Smooth muscle cell (in vitro differentiated cells): ENCODE data around the genes IPMK, MRLN and ARID5B.

DNA sequence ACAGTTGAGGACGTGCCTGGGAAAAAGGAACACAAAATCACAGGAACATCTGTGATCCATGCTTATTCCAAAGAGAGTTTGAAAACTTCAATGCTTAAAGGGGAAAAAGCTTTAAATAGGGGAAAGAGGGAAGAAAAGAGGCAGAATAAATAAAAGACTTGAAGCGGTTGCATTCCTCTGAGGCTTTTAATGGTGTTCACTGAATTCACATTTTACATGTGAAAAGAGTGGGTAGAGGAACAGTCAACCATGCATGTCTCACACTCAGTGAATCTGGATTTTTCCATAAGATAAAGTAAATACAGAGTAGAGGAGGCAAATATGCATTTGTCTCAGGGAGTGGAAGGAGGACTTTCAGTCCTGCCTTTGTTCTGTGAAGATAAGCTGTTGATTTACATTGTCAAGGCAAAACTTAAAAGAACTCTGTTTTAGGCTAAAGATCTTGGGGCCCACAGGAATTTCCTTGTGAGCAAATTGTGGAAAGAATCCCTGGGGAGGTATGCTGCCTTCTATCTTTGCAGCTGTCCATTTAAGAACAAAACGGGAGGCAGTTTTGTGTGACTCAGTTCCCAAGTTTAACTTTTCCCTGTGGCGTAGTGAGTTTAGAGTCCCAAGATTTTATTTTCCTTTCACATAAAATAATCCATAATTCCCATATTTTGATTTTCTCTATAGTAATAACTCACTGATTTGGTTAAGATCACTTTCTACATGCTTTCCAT lies 825.3 kb upstream of the MBL2 start:
- RAMPAGE, long total RNA: no peak

GRCh38 chr10:55627862-55629034 lies 732.8 kb downstream of the ZWINT start:
- RAMPAGE, long total RNA: no peak

DNA sequence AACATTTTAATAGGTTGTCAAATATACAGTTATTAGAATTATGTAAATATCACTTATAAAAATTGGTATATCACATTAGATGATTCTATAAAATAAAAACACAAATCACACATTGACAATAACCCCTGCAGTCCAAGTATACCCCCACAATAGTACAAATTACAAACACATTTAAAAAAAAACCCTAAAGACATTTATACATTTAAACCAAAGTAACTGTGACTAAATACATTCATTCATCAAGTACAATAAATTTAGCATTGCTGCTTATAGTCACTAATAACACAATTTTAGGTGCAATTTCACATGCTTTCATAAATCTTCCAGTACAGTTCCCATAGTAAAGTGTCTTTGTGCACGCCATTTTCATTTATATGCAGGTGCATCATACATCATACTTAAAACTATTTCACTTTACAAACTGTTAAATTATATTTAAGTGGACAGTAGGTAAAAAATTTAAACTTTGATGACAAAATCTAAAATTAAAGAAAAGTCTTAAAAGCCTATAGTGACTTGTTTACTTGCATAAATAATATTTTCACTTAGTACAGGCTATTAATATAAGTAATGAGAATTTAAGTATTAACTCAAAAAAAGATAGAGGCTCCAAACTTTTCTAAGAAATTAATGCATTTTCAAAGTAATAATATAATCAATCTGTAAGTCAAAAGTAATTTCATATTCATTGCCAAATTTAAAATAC lies 76.0 kb downstream of the IPMK start:
- RAMPAGE, long total RNA: no peak

DNA sequence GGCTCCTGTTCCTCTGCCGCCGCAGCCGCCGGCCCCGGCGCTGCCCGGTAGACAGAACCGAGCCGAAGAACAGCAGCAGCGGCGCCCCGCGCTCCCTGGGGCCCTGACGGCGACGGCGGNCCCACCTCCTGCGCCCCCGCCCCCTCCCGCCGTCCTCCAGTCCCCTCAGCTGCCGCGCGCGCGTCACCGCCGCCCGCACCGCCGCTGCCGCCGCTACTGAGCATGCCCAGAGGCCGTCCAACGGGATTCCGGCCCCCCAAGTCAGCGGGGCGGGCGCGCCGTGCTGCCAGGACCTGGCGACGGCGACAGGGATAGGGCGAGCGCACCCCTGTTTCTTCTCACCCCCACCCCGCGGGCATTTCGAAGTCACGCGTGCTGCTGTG lies at the start of gene IPMK:
Gene IPMK (minus strand): TSS at position 71 of the 383 bp plus-strand sequence.
- RAMPAGE, long total RNA: no peak

GRCh38 chr10:58268559-58268774 lies 495 bp upstream of the CISD1 start:
- RAMPAGE, long total RNA: no peak

DNA sequence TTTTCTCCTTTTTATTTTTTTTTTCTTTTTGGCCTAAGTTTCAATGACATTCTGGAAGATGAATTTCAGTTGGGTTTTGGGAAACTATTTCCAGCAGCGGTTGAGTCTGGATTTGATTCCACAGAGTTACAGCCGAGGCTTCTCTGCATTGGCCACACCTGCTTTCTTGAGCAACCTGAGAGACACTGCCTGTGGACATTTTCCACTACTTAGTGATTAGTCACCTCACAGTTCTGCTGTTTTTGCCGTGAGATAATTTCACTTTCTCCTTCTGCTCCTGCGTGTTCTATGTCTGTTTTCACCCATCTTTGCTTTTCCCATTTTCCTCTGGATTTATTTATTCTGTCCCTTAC lies 243.0 kb downstream of the BICC1 start:
- RAMPAGE, long total RNA: no peak

DNA sequence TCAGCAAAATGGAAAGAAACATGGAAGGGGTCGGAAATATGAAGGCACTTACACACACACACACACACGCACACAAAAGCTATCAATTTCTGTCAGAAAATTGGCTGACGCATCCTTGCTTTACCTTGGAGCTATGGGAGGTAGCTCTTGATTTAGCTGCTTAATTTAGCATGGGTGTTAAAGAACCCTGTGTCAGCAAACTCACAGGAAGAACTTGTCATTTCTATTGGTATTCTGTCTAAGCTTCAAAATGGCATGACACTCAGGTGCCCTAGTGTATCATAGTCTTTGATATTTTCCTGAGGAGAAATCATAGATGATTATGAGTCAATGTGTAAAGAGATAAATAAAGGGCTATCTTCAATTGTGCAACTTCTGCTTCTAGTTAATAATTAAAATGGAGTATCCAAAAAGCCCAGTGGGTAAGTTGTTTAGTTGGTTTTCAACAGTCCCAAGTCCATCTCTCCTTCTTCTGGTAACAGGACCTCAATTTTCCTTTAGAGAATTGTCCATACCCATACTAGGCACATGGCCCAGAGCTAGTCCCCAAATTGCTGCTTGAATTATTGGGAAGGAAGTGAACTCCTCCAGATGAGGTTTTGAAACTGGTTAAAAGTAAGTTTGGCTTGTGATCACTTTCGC lies 169.1 kb upstream of the PHYHIPL start:
- RAMPAGE, long total RNA: no peak

GRCh38 chr10:59036736-59037085 lies 139.7 kb upstream of the PHYHIPL start:
- RAMPAGE, long total RNA: no peak

DNA sequence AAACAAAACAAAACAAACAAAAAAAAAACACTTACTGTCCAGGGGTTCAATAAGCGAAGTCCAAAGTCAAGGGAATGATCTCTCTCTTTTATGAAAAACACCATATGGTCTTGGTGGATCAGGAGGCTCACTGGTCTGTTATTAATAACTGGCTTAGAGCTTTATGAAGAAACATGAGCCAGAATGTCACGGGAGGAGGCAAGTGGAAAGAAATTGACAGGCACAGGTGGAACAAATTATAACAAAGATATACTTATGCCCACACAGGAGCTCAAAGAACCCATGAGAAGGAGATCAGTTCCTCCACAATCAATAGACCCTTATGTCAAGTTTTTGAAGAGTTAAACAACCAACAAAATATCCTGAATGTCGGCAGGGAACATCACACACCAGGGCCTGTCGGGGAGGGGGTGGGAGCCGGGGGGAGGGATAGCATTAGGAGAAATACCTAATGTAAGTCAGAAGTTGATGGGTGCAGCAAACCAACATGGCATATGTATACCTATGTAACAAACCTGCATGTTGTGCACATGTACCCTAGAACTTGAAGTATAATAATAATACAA lies at the start of gene MRLN:
Gene MRLN (minus strand): TSS at position 137 of the 566 bp plus-strand sequence.
- RAMPAGE, long total RNA: no peak

DNA sequence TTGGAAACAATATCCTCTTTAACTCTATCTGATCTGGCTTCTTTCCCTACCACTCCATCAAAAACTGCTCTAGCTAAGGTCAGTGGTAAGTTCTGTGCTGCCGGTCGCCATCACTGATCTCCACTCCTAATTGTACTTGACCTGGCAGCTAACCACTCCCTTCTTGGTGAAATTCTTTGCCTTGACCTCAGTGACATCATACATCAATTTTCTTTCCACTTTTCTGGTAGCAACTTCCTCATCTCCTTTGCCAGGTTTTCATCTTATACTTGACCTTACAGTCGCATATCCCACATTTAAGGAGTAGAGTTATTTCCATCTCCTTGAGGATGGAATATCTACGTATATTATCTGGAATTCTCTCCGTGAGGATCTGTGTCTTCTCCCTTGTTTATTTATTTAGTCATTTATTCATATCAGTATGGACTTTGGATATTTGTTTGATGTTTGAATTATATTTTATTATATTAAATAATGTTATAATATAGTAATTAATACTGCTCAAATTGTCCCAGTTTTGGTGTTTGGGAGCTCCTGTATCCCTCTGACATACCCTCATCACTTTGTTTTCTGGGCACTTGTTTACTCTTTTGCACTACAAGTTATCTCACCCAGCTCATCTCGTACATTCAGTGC lies 48.2 kb upstream of the MRLN start:
- RAMPAGE, long total RNA: no peak

GRCh38 chr10:59894068-59894680 lies 12.2 kb downstream of the CCDC6 start:
- RAMPAGE, long total RNA: no peak

- RAMPAGE, long total RNA: no peak
These were observed 107.7 kb downstream of the ANK3 start for GRCh38 chr10:60281798-60282476.

GRCh38 chr10:60384620-60385290 lies 4.9 kb downstream of the ANK3 start:
- RAMPAGE, long total RNA: no peak

- RAMPAGE, long total RNA: no peak
These were observed 47.0 kb upstream of the CDK1 start for GRCh38 chr10:60731116-60731921.

GRCh38 chr10:60875378-60876069 lies 68.5 kb downstream of the RHOBTB1 start:
- RAMPAGE, long total RNA: no peak

DNA sequence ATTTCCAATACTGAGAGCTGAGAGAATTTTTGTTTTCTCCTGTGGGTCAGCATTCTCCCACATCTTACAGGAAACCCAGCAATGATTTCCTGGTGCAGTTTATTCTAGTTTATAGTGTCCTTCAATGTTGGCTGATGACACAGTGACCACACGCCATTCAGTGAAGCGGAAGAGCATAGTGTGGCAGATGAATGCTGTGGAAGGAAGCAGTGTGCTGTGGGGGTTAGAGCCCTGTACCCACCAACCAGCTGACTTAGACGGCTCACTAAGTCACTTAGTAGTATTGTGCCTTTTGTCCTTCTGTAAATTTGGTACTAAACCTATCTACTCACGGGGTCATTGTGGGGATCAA lies 1.4 kb upstream of the TMEM26 start:
- RAMPAGE, long total RNA: no peak

DNA sequence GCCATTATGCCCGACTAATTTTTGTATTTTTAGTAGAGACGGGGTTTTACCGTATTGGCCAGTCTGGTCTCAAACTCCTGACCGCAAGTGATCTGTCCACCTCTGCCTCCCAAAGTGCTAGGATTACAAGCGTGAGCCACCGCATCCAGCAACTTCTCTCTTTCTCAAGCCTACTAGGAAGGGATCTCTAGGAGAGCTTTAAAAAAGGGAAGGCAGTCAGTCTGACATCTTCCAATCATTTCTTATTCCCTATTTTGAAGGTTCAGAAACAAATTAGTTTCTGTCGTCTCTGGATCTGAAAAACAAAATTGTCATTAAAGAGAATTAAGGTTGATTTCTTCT lies 2.5 kb upstream of the TMEM26 start:
- RAMPAGE, long total RNA: no peak

- RAMPAGE, long total RNA: start-site peak on the plus strand at chr10:61901663-61901707, 117 and 92 reads in 2 replicates
These were observed at the start of gene ARID5B for GRCh38 chr10:61901093-61901901. TSS of gene ARID5B (plus strand) at chr10:61901699.

- RAMPAGE, long total RNA: no peak
These were observed 56.4 kb downstream of the ARID5B start for GRCh38 chr10:61957751-61958393.

GRCh38 chr10:62037973-62038281 lies 136.4 kb downstream of the ARID5B start:
- RAMPAGE, long total RNA: no peak